Esophagus muscularis mucosa (tissue), 4 donors: ENCODE data around the genes GOLGA6L6, MKRN3, NPAP1 and SNRPN.

GRCh38 chr15:20226246-20226577, 315.4 kb downstream of the GOLGA6L6 start:
- PRO-cap = no peak
- RAMPAGE, long total RNA, 4 experiments = no peak in any of the 4 experiments

- PRO-cap = no peak
- RAMPAGE, long total RNA, 4 experiments = no peak in any of the 4 experiments
Observed at GRCh38 chr15:20541582-20542120, at the start of gene GOLGA6L6. Gene GOLGA6L6 (minus strand): TSS chr15:20541800.

DNA sequence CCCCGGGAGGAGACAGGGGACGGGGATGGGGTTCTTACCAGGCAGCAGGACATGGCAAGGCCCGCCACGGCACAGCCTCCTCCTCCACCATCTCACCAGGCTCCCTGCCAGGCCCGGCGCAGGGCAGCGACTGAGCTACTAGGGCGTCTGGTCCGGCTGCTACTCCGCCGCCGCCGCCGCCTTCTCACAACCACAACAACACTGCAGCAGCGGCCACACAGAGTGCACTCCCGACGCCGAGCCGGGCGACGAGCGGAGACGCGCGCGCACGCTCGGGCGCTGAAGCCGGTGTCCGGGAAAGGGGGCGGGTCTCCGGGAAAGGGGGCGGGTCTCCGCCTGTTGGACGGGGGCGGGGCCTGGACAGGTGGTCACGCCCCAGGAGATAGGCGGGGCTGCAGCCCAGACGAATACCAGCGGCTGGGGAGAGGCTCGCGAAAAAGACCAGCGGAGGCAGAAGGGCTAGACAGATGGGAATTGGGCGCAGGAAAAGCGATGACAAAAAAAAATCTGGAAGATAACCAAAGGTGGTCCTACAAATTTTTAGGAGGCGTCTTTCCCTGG, 115.3 kb downstream of the POTEB3 start:
- PRO-cap = unidirectional peak, minus-strand start at position 284 of the sequence
- RAMPAGE, long total RNA, 4 experiments = no peak in any of the 4 experiments

- PRO-cap = no peak
- RAMPAGE, long total RNA, 4 experiments = no peak in any of the 4 experiments
Observed at GRCh38 chr15:22839384-22839766, 909 bp downstream of the NIPA2 start.

- PRO-cap = no peak
- RAMPAGE, long total RNA, 4 experiments = no peak in any of the 4 experiments
Observed at GRCh38 chr15:22869353-22870413, 31.2 kb downstream of the NIPA2 start.

DNA sequence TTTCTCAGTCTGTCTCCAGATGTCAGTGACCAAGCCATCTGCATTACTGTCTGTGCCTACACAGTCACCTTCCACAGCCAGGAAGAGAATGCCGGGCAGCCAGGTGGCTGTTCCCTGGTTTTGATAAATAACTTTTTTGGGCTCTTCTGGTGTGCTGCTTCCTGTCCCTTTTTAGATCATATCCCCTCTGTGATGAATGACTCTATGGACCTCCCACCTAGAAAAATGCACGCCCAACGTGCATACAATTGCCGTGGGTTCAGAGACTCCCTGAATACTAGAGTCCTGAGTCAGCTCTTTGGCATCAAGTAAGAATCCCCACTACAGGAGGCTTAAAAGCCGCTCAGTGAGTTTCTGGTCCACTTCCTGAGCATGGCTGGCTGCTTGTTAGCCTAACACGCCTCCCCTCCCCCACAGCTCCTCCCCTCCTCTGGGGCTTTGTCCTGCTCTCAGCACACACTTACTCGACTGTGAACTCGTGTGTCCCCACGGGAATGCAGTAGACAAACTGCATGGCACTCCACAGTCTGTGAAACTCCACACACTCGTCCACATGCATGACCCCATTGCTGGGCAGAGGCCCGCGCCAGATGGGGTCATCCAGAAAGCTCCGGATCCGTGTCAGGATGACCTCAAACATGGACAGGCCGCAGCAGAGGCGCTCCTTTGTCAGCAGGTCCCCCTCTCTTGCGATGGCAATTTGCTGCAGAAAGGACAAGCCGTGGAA, 34.7 kb downstream of the NIPA2 start:
- PRO-cap = no peak
- RAMPAGE, long total RNA, 4 experiments = no peak in any of the 4 experiments

DNA sequence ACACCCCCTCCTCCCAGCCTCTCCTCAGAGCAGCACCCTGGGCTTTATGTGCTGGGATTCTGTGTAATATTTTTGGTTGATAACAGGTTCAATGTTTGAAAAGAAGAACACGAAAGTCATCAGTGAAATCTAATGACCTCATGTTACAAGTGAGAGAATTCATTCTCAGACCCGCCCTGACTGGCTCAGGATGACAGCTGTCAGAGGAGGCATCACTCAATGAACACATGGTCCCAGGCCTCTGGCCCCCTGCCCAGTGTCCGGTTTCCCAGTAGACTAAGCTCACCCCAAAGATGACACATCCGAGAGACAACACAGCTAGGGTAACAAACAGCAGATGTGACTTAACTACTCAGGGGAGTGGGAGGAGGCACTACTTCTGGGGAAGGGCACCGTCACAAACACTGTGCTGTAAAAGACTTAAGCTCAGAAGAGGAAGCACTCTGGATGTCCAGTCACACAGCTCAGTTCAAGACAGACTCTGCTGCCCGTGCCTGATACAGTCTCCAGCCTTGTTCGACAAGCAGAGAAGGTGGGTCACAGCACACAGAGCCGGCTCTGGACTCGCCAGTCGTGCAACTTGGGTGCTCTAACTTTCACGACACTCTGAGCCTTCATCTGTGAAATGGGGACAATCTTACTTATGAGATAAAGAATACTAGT, 49.0 kb downstream of the NIPA2 start:
- PRO-cap = no peak
- RAMPAGE, long total RNA, 4 experiments = no peak in any of the 4 experiments

DNA sequence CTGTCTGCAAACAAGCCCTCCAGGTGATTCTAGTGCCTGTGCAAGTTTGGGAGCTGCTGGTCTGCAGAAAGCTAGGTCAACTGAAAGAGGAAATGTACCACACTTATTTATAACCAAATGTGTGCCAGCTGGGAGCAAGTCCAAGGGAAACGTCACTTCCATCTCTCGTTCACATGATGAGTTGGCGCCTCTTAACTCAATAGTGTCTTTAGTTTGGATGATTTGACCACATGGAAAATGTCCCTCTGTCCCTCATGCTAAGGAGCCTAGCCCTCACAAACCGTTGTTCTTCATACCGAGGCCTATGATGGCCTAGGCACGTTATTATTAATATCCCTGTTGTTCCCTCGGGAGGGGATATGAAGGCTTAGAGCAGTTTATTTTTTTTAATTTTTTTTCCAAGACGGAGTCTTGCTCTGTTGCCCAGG, 43.3 kb downstream of the GOLGA8S start:
- PRO-cap = no peak
- RAMPAGE, long total RNA, 4 experiments = no peak in any of the 4 experiments

DNA sequence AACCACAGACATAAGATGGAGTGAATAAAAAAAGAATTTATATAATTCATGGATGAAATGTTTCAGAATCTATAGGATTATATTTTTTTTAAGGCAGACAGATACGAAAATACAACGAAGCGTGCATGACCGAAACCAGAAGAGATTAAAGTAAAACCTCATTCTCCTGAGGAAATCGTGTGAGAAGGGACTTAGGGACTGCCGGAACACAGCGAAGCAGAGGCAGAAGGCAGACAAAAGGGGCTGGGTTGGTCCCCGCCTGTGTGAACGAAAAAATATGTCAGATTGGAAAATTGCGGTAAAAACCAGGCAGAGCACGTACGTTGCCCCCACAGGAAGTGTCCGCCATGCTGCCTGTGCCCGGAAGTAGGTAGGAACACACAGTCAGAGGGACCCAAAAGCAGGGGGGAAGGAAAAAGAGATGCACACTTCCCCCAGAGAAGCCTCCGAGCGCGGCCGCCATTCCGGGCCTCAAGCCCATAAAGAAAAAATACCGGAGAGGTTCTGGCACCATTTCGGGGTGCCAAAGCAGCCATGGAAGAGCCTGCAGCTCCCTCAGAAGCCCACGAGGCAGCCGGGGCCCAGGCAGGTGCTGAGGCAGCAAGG, at the start of gene MKRN3:
MKRN3 (plus strand) TSS at position 426 of the 606 bp plus-strand sequence.
- PRO-cap = bidirectional peak, plus-strand start at position 426 of the sequence, minus-strand start at position 277 of the sequence
- RAMPAGE, long total RNA, 4 experiments = no peak in any of the 4 experiments

DNA sequence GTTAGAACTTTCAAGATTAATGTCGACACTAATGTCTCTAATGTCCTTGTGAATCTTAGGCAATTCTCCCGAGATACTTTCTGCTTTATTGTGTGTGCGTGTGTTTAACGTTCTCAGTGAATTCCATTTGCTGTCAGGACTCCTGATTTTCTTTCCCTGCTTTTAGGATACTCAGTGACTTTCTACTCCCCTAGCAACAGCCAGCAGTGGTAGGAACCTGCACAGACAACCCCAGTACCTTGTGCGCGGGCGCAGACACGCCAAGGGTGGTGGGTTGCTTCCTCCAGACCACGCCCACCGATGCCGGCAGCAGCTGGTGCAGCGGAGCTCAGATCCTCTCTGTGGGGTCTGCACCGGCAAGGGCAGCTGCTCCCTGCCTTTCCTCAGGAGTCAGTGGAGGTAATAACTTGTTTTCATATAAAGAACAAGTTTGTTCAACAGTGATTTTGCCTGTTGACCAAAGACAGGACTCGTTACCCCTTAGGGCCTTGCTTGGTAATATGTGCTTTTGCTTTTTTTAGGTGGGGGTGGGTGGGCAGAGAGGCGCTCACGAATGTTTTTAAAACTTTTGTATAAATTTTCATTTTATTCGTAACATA, 225.1 kb upstream of the NDN start:
- PRO-cap = no peak
- RAMPAGE, long total RNA, 4 experiments = no peak in any of the 4 experiments

- PRO-cap = no peak
- RAMPAGE, long total RNA, 4 experiments = no peak in any of the 4 experiments
Observed at GRCh38 chr15:24477256-24477938, 198.2 kb upstream of the NPAP1 start.

DNA sequence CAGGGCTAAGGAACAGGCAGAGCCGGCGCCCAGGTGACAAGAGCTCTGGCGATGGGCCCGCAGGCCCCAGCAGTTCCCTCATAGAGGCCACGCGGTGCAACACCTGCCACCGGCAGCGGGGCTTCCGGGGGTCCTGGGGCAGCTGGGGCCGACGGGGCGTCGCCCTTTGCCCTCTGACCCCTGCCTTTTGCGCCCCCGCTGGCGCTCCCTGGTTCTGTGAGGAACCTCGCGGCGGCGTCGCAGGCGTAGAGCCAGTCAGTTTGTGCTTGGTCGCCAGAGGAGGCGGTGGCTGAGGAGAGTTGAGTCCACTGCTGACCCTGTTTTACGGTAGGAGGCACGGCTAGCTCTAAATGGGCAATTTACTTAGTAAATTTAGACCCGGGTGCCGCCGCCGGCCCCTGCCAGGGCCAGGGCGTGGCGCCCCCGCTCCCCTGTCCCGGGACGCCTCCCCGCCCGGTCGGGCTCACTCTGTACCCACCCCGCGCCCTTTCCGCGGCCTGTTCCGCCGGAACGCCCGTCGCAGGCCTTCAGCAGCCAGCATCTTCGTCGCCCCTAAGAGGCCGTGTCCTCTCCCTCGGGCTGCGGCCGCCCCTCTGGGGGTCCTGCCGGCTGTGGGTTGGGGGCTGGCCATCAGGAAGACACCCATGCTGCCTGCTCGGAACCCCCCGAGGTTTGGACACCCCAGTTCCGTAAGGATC, at the start of gene NPAP1:
NPAP1 (plus strand) TSS at position 258 of the 698 bp plus-strand sequence.
- PRO-cap = no peak
- RAMPAGE, long total RNA, 4 experiments = no peak in any of the 4 experiments

GRCh38 chr15:24823292-24824032, 131.3 kb upstream of the SNRPN start:
- PRO-cap = no peak
- RAMPAGE, long total RNA, 4 experiments = start-site peak on the plus strand in 1 of 4 experiments, at chr15:24823642-24823695 at its widest, 5 reads per replicate

GRCh38 chr15:24878219-24878571, 76.6 kb upstream of the SNRPN start:
- PRO-cap = bidirectional peak, plus-strand start at chr15:24878470, minus-strand start at chr15:24878358
- RAMPAGE, long total RNA, 4 experiments = no peak in any of the 4 experiments

DNA sequence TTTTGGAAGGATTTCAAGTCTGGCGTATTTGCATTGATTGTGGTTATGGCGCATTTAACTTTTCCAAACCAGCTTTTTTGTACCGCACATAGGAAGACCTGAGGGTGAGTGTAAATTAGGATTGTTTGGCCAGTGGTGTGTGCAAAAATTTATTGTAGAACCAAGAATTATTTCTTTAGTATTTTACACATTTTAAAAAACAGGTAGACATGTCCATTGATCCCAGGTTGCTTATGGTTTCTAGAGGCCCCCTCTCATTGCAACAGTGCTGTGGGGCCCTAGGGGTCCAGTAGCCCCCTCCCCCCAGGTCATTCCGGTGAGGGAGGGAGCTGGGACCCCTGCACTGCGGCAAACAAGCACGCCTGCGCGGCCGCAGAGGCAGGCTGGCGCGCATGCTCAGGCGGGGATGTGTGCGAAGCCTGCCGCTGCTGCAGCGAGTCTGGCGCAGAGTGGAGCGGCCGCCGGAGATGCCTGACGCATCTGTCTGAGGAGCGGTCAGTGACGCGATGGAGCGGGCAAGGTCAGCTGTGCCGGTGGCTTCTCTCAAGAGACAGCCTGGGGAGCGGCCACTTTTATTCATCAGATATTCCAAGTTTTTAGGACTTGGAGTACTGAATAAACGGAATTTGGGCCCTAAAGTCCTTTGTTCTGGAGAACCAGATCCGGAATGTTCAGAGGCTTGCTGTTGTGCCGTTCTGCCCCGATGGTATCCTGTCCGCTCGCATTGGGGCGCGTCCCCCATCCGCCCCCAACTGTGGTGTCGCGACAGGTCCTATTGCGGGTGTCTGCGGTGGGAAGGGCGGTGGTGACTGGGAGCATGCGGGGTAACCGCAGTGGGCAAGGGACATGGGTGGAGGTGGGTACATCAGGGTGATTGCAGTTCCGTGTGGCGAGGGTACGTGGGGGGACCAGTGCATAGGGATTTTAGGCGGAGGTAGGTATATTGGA, at the start of gene SNRPN:
SNRPN (plus strand) TSS at position 445 of the 948 bp plus-strand sequence.
- PRO-cap = unidirectional peak, plus-strand start at position 498 of the sequence
- RAMPAGE, long total RNA, 4 experiments = start-site peak on the plus strand in 3 of 4 experiments, centred at positions 455 to 465 of the sequence, 32 to 1,094 reads per replicate

- PRO-cap = no peak
- RAMPAGE, long total RNA, 4 experiments = no peak in any of the 4 experiments
Observed at GRCh38 chr15:25437686-25438102, 1.1 kb downstream of the UBE3A start.

- PRO-cap = no peak
- RAMPAGE, long total RNA, 4 experiments = no peak in any of the 4 experiments
Observed at GRCh38 chr15:25439443-25439853, 624 bp upstream of the UBE3A start.

DNA sequence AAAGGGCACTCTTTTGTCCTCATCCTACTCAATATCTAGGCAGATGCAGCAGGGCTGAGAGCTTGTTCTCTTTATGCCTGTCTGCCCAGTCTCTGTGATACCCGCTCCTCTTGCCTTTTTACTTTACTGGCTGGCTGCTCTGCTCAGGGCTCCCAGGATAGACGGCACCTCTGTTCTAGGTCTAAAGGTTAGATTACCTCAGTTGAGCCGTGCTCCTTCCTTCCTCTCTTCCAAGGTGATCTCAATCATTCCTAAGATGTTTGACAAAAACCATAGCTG, 134.7 kb downstream of the GABRB3 start:
- PRO-cap = no peak
- RAMPAGE, long total RNA, 4 experiments = no peak in any of the 4 experiments

- PRO-cap = no peak
- RAMPAGE, long total RNA, 4 experiments = no peak in any of the 4 experiments
Observed at GRCh38 chr15:26772492-26772953, 343 bp downstream of the GABRB3 start.

DNA sequence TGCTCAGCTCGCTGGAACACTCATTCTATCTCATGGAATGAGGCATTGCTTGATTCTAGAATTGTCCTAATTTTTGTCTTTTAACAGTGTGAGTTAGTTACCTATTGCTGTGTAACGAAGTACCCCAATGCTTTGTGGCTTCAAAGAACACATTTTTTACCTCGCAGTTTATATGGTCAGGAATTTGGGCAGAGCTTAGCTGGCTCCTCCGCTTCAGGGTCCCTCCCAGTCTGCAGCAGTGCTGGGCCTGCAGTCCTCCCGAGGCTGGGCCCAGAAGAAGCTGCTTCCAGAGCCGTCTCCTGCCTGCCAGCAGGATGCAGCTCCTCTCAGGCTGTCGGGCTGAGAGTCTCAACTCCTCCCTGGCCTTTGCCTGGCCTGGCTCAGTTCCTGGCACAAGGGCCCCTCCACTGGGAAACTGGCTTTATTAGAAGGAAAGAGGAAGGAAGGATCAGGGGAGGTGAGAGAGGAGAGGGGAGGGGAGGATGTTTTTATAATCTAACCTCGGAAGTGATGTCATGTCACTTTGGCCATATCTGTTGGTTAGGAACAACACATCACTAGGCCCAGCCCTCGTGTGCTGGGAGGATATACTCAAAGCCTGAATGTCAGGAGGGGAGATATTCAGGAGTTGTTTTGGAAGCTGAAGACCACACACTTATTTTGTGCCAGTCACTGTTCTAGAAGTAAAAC, 72.8 kb downstream of the GABRG3 start:
- PRO-cap = no peak
- RAMPAGE, long total RNA, 4 experiments = no peak in any of the 4 experiments